AG04449 (cell line): ENCODE data around the genes SRRM4 and CIT.

- RRBS, result 3% methylated on average over 11 of the region's 70 CpGs
Observed at GRCh38 chr12:118981032-118982151, at the start of gene SRRM4. SRRM4 (plus strand) TSS chr12:118981541.

- RRBS, result no CpG with 5 or more reads among the region's 4 CpGs
Observed at GRCh38 chr12:119037104-119037436, 55.7 kb downstream of the SRRM4 start.

- RRBS, result no CpG with 5 or more reads among the region's 1 CpG
Observed at GRCh38 chr12:119353382-119353721, 18.8 kb downstream of the CCDC60 start.

DNA sequence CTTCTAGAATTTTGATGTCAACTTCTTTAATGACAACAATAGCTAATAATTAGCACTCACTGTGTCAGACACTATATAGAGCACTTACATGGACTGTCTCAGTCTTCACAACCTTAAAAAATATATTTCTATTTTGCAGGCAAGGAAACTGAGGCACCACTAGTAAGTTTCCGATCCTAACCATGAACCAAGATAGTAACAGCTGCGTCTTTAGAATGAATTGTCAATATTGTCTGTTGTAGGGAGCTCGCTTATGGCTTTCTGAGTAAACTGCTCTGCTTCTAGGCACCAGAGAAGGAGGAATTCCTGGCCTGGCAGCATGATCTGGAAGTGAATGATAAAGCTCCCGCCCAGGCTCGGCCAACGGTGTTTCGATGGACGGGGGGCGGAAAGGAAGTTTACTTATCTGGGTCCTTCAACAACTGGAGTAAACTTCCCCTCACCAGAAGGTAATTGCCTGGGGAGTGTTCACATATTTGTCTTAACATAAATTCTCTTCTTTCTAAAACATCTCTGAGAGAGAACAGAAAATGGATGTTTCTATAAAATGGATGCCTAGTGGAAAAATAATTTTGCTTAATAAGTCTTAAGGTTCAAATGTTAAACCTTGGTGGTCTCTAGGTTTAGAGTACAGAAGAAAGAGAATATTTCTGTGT is 4.2 kb downstream of the PRKAB1 start:
- RRBS, result no CpG with 5 or more reads among the region's 9 CpGs

GRCh38 chr12:119877175-119878004 is at the start of gene CIT:
CIT (minus strand) TSS chr12:119877320.
- RRBS, result 2% methylated on average over 2 of the region's 39 CpGs

DNA sequence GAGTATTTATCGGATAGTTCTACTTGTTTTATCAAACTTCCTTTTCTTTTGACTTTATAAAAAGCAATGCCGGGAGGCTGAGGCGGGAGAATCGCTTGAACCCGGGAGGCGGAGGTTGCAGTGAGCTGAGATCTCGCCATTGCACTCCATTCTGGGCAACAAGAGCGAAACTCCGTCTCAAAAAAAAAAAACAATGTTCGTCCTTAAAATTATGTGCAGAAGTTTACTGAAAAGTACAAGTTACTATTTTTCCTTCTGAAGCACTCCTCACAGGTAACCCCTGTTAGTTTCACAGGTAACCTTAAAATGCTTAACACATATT is 1.2 kb upstream of the RAB35 start:
- RRBS, result no CpG with 5 or more reads among the region's 10 CpGs

DNA sequence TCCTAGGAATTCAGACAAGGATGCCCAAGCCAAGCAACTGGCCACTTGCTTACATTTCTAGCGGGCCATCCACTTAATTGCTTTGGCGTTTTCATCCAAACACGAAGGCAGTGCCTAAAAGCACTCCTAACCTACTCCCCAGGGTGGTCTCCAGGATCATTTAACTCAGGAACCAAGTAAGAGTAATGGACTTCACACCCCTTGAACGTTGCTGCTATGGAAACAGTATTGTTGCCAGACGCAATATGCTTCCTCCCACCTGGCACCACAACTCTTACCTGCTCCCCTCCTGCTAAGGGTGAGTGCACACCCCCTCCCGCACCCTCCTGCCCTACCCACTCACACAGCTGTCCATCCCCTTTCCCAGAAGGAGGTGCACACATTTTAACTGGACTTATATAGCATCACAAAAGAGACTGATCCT is 23.6 kb upstream of the RAB35 start:
- RRBS, result no CpG with 5 or more reads among the region's 6 CpGs

- RRBS, result no CpG with 5 or more reads among the region's 8 CpGs
Observed at GRCh38 chr12:120247410-120247824, 18.1 kb downstream of the PXN start.

DNA sequence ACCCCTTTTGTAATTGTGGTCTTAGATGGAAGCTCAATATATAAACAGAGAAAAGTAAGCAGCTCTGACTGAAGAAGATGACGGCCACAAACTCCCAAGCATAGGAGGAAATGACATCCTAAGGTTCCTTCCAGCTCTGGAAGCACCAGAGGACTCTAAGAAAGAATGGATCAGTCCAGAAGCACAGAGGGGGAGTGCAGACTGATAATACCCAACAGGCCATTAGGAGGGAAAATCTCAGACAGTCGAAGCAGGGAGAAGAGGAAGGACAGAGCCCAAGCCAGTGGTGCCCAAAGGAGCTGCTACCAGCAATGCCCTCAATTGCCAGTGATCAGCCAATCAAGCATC is 16.4 kb downstream of the PXN start:
- RRBS, result no CpG with 5 or more reads among the region's 2 CpGs

DNA sequence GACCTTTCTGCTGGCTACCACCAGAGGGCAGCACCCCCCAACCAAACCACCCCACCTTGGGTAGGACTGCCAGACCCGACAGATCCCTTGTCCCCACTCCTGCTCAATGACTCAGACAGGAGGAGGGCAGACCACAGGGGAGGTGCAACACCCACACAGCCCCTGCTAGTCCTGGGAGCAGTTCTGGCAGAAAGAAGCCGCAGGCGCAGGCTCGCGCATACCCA is 12.4 kb downstream of the MSI1 start:
- RRBS, result no CpG with 5 or more reads among the region's 5 CpGs

- RRBS, result 9% methylated on average over 27 of the region's 58 CpGs
Observed at GRCh38 chr12:120361264-120362130, 7.5 kb downstream of the MSI1 start.

DNA sequence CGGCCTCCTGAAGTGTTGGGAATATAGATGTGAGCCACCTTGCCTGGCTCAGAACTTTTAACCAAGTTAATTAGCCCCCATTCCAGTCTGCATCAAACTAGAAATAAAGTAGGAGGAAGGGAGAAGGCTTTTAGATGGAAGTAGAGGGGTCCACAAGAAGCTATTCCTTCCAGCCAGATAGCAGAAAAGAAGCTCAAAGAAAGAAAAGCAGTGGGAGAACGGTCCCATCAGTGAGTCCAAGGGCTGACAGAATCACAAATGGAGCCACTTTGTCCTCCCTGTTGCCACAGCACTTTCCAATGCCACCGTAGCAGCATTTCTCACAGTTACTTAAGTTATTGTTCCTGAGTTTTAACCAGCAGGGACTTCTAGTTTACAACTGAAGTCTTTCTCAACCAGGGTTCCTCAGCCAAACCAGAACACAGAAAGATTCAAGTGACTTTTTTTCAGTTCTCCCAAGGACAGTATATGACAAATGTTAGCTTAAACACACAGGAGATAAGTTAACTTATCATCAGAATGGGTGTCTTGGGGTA is 6.8 kb downstream of the GATC start:
- RRBS, result no CpG with 5 or more reads among the region's 3 CpGs

DNA sequence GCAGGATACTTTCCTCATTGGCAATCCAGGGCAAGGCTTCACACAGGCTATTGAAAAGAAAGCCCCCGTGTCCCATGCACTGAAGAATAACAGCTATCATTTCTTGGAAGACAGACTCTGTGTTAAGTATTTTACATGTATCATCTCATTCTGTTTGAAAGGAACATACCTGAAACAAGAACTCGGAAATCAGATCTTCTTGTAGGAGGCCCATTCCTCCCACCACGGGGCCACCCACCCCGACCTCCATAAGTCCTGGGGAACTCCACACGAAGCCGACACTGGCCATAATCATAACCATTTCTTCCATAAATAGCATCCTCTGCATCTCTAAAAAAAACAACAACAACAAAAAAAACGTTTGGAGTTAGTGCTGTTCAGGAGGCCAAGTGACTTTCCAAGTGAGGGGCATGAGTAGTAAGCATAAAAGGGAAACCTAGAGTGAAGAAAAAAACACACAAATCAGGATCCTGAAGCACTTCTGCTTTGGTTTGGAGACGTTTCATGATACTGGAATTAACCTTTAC is 4.0 kb downstream of the SRSF9 start:
- RRBS, result no CpG with 5 or more reads among the region's 8 CpGs

- RRBS, result no CpG with 5 or more reads among the region's 7 CpGs
Observed at GRCh38 chr12:120535145-120535614, 1.0 kb downstream of the RNF10 start.

DNA sequence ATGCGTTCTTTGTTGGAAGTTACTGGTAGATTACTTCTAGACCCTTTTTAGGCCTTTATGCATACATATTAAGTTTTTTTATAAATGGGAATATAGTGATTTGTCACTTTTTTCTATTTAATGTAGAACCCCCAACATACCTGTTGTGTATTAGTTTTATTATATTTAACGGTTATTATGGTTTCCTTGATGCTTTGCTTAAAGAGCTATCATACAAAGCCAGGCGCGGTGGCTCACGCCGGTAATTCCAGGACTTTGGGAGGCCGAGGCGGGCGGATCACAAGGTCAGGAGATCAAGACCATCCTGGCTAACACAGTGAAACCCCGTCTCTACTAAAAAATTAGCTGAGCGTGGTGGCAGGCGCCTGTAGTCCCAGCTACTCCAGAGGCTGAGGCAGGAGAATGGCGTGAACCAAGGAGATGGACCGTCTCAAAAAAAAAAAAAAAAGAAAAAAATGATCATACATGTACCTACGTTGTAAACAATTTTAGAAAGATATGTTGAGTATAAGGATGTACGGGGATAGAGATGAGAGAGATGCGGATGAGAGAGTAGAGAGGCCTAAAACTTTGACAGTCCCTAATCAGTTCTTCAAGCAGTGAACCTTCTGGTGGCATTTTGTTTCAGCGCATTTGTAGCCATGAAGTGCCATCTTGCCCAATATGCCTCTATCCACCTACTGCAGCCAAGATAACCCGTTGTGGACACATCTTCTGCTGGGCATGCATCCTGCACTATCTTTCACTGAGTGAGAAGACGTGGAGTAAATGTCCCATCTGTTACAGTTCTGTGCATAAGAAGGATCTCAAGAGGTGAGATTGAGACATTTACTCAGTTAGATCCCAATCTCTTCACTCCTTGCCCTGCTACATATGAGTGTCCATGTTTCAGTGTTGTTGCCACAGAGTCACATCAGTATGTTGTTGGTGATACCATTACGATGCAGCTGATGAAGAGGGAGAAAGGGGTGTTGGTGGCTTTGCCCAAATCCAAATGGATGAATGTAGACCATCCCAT is 22.8 kb downstream of the RNF10 start:
- RRBS, result no CpG with 5 or more reads among the region's 21 CpGs

DNA sequence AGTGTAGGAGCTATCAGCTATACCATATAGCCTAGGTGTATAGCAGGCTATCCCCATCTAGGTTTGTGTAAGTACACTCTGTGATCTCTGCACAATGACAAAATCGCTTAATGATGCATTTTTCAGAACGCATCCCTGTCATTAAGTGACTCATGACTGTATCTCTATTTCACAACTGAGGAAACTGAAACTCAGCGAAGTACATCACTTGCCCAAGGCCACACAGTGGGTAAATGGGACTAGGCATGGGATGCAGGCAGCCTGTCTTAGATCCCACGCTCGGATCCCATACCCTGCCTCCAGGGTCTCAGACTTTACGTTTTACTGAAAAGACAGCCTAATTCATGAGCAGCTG is 2.5 kb upstream of the MLEC start:
- RRBS, result no CpG with 5 or more reads among the region's 6 CpGs

GRCh38 chr12:120720244-120721209 is 5.1 kb upstream of the ACADS start:
- RRBS, result no CpG with 5 or more reads among the region's 9 CpGs

- RRBS, result no CpG with 5 or more reads among the region's 13 CpGs
Observed at GRCh38 chr12:120768514-120769321, 43.1 kb downstream of the ACADS start.

GRCh38 chr12:120843382-120844142 is 60.6 kb downstream of the SPPL3 start:
- RRBS, result no CpG with 5 or more reads among the region's 14 CpGs

GRCh38 chr12:120956687-120957287 is 21.6 kb upstream of the HNF1A start:
- RRBS, result no CpG with 5 or more reads among the region's 3 CpGs